Spleen (tissue), 7 donors: ENCODE measurements around a stretch of chrX.

GRCh38 chrX:10062822-10063790 is 93.7 kb upstream of the CLCN4 start:
- PRO-cap, 4 experiments: no peak in any of the 4 experiments
- RAMPAGE, long total RNA, 4 experiments: no peak in any of the 4 experiments

DNA sequence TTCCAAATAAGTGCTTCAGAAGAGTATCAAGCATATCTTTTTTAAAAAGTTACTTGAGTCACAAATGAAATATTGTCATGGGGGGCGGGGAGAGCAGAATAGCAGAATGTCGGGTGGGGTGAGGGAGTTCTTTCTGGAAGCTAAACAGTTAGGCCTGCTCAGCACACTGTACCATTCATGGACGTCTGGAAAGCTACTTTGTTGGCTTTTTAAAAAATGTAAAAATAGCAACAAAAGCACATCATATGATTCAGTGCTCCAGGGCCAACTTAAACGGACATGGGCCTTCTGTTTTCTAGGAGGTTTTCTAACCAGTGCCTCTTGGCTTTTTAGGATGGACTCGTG is 57.4 kb upstream of the CLCN4 start:
- PRO-cap, 4 experiments: no peak in any of the 4 experiments
- RAMPAGE, long total RNA, 4 experiments: no peak in any of the 4 experiments

- PRO-cap, 4 experiments: no peak in any of the 4 experiments
- RAMPAGE, long total RNA, 4 experiments: no peak in any of the 4 experiments
Measured at GRCh38 chrX:10197764-10198269, 41.0 kb downstream of the CLCN4 start.

DNA sequence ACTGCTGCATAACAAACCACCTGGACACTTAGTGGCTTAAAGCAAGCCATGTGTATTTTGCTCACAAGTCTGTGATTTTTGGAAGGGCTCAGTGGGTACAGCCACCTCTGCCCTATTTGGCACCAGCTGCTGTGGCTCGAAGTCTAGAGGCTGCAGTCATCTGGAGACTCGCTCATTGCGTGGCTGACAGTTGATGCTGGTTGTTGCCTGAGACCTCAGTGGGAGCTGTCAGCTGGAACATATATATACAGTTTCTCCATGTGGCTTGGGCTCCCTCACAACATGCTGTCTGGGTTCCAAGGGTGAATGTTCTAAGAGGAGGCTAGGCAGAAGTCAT is 60.8 kb upstream of the MID1 start:
- PRO-cap, 4 experiments: peak in 1 of 4 experiments; most common plus-strand start position 159 of the sequence (in 1)
- RAMPAGE, long total RNA, 4 experiments: no peak in any of the 4 experiments

DNA sequence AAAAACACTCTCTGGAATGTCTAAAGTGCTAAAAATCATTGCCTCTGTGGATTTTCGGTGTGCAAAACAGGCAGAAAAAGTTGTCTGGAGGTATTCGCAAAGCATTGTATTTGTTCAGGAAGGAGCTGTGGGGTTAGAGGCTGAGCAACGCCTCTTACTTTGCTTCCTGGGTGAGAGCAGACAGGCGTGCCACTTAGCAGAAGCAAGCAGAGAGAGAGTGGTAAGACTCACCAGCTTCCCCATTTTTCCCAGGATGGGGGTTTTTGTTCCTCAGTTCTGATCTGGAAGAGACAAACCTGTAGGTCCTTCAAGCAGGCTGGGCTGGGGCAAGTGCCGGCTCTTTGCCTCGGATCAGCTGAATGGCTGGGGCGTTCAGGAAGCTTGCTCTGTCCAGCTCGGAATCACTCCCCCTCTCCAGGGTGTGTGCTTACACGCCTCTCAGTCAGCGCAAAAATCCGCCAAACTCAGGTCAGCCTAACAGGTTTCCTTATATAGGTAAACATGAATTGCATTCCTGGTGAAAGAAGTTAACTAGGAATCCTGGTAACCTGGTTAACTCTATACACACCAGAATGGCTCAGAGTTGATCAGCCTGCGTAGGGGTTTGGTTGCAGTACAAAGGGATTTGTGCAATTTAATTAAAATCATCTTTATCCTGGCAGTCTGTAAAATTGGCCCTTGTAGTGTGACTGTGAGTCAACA is 213.1 kb upstream of the MID1 start:
- PRO-cap, 4 experiments: no peak in any of the 4 experiments
- RAMPAGE, long total RNA, 4 experiments: no peak in any of the 4 experiments

- PRO-cap, 4 experiments: peak in 1 of 4 experiments; most common plus-strand start chrX:11423574 (in 1)
- RAMPAGE, long total RNA, 4 experiments: no peak in any of the 4 experiments
Measured at GRCh38 chrX:11422906-11424167, 130.1 kb downstream of the AMELX start.

DNA sequence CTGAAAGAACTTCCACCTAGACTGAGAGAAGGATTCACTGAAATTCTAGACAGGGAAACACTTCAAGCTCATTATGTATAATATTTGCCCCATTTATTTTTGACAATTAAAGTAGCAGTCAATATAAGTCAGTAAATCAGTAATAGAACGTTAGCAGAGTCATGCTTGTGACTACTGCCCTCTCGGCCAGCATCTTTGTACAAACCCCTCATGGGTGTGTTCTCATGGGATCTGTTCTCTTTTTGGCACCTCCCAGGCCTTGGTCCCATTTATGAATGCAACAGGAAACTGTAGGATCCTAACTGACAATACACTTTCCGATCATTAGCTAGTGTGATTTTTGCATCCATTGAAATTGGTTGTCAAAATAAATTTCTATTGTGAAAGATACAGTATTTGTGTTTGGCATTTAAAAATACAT is 2.9 kb downstream of the MSL3 start:
- PRO-cap, 4 experiments: peak in 1 of 4 experiments; most common minus-strand start position 244 of the sequence (in 1)
- RAMPAGE, long total RNA, 4 experiments: no peak in any of the 4 experiments

GRCh38 chrX:12719596-12719933 is 71.6 kb upstream of the PRPS2 start:
- PRO-cap, 4 experiments: no peak in any of the 4 experiments
- RAMPAGE, long total RNA, 4 experiments: no peak in any of the 4 experiments

GRCh38 chrX:12772446-12772949 is 18.7 kb upstream of the PRPS2 start:
- PRO-cap, 4 experiments: no peak in any of the 4 experiments
- RAMPAGE, long total RNA, 4 experiments: no peak in any of the 4 experiments

DNA sequence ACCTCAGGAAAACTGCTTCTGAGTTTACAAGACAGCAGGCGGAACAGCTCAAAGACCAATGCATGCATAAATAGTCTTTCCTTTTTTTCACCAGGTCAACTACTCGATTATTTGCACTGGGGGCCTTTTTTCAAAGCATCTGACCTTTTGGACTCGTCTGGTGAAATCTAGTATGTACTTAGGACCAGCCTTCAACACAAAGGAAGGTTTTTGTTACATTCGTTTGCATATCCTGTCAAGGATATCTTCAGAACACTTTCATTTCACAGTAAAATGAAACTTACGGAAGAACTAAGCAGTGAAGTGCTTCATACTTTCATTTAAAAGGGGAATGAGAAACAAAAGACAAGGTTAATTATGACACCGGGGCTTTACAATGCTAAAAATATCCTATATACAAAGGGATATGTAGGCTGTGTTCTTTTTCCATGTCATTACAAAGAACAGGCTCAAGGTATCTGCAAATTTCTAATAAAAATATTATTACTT is 23.0 kb upstream of the TLR7 start:
- PRO-cap, 4 experiments: peak in 2 of 4 experiments; most common plus-strand start position 271 of the sequence (in 1)
- RAMPAGE, long total RNA, 4 experiments: no peak in any of the 4 experiments

DNA sequence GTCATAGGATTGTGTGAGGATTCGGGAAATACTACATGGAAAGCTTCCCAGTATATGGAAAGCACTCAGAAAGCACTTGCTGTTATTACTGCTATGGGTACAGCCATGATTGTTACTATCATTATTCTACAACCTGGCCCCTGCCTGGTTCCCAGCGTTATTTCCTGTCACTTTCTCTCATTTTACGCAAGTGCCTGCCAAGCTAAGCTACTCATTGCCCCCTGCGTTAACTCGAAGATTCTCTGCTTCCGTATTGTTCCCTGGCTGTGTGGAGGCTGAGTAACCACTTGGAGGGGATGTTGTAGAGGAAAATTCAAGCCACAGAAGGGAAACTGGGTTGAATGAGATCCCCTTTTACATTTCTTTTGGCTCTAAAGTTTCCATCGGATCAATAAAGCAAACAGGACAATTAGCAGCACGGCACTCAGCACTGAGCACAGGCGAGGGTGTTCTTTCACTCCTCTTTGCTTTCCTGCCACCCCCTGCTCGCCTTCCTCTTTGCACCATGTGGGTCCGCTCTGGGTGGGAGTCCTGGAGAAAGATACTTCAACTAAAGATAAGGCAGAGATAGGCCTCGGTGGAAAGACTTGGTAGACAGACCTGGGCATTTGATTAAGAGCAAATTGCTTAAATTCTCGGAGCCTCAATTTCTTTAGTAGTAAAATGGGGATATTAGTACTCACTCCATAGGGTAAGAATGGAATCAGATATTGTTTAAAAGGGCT is 4.2 kb upstream of the TMSB4X start:
- PRO-cap, 4 experiments: peak in 3 of 4 experiments; most common plus-strand start position 457 of the sequence (in 2); most common minus-strand start position 184 of the sequence (in 3)
- RAMPAGE, long total RNA, 4 experiments: no peak in any of the 4 experiments

GRCh38 chrX:12973972-12974231 is 1.0 kb upstream of the TMSB4X start:
- PRO-cap, 4 experiments: no peak in any of the 4 experiments
- RAMPAGE, long total RNA, 4 experiments: no peak in any of the 4 experiments

GRCh38 chrX:12999489-12999947 is 24.6 kb downstream of the TMSB4X start:
- PRO-cap, 4 experiments: peak in 1 of 4 experiments; most common plus-strand start chrX:12999695 (in 1); most common minus-strand start chrX:12999642 (in 1)
- RAMPAGE, long total RNA, 4 experiments: no peak in any of the 4 experiments

DNA sequence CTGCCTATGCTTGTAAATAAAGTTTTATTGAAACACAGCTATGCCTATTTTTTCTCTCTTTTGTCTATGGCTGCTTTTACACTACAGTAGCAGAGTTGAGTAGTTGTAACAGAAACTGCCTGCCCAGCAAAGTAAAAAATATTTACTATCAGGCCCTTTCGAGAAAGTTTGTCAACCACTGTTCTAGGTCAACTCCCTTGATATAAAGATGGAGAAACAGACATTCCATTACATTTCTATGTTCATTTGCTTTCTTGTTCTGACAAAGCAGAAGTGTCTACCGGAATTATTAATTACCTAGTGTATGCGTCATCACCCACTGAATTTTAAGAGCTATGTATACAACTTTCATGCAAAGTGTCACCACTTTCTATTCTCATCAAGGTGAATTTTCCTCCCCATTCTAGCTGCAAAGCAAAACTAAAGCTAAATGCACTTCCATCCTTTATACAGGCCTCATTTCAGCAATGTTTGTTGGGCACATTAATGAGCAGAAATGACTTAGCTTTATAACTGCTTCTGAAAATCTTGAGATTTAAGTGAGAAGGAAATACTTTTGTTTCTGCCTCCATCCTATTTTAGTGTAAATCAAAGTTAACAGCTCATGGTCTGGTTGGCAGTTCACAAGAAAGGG is 7.0 kb upstream of the FAM9C start:
- PRO-cap, 4 experiments: no peak in any of the 4 experiments
- RAMPAGE, long total RNA, 4 experiments: no peak in any of the 4 experiments

GRCh38 chrX:13162707-13163244 is 118.4 kb upstream of the FAM9C start:
- PRO-cap, 4 experiments: no peak in any of the 4 experiments
- RAMPAGE, long total RNA, 4 experiments: no peak in any of the 4 experiments

- PRO-cap, 4 experiments: no peak in any of the 4 experiments
- RAMPAGE, long total RNA, 4 experiments: no peak in any of the 4 experiments
Measured at GRCh38 chrX:13167876-13168273, 123.5 kb upstream of the FAM9C start.

DNA sequence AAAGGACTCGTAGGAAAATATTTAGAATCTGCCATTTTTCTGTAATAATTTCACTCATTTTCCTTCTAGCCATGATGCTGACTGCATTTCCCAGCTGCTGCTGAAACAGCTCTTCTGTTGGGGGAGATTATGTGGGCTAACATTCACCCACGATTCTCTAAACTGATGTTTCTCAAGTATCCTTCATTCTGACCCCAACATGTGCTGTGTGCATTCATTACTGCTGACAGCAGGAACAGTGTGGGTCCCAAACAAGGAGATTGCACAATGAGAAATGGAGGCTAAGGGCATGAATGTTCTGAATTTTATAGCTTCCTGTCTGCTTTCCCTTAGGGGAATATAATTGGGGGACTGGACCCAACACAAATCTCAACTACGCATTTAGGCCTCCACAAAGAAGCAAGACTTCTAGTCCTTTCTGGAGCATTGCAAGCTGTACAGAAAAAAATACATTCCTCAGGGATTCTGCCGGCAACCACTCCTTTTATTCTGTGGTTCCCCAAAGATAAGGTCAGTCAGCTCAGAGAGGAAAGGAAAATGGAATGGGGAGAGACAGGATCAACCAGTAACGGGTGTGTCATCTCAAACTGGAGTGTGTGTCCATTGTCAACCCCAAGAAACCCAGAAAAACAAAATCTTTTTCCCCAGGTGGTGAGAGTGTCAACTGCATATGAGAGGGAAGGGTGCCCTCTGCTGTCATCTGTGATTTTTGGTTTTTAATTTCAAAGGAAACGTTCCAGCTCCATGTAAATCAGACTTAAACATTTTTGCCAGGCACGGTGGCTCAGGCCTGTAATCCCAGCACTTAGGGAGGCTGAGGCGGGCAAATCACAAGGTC is 81.5 kb upstream of the EGFL6 start:
- PRO-cap, 4 experiments: peak in 1 of 4 experiments; most common minus-strand start position 623 of the sequence (in 1)
- RAMPAGE, long total RNA, 4 experiments: no peak in any of the 4 experiments

DNA sequence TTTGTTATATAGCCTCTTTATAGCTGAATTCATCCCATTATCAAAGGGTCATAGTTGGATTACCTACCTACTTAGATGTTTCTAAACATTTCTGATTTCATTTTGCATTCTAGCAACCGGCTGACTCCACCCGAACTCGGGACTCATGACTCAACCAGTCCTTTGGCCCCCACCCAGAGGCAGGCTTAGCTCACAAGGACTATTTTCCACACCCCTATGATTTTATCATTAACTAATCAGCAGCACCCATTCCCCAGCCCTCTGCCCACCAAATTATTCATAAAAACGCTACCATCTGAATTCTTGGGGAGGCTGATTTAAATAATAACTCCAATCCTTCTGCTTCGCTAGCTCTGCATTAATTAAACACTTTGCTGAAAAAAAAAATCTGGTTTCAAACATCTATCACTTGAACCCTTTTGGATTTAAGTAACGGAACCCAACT is 79.9 kb upstream of the EGFL6 start:
- PRO-cap, 4 experiments: no peak in any of the 4 experiments
- RAMPAGE, long total RNA, 4 experiments: no peak in any of the 4 experiments

- PRO-cap, 4 experiments: no peak in any of the 4 experiments
- RAMPAGE, long total RNA, 4 experiments: no peak in any of the 4 experiments
Measured at GRCh38 chrX:13608080-13608597, 38.7 kb downstream of the EGFL6 start.

DNA sequence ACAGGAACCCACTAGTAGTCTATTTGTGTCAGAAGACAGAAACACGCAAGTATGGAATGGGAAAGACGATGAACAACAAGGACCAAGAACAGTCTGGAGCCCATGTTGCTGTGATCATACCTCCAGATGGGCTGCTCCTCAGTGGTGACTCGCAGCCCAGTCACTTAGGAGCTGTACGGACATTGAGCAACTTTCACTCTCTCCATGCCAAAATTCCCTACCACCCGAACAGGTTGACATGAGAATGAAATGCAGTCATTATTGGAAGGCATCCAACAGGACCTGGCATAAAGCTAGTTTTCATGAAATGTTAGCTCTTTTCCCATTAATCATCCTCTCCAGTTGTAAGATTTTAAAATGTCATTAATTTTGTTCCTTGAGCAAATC is 82.7 kb upstream of the GPM6B start:
- PRO-cap, 4 experiments: no peak in any of the 4 experiments
- RAMPAGE, long total RNA, 4 experiments: no peak in any of the 4 experiments